Jurkat, Clone E6-1 (cell line): ENCODE results near the genes AXIN2 and PRKCA.

DNA sequence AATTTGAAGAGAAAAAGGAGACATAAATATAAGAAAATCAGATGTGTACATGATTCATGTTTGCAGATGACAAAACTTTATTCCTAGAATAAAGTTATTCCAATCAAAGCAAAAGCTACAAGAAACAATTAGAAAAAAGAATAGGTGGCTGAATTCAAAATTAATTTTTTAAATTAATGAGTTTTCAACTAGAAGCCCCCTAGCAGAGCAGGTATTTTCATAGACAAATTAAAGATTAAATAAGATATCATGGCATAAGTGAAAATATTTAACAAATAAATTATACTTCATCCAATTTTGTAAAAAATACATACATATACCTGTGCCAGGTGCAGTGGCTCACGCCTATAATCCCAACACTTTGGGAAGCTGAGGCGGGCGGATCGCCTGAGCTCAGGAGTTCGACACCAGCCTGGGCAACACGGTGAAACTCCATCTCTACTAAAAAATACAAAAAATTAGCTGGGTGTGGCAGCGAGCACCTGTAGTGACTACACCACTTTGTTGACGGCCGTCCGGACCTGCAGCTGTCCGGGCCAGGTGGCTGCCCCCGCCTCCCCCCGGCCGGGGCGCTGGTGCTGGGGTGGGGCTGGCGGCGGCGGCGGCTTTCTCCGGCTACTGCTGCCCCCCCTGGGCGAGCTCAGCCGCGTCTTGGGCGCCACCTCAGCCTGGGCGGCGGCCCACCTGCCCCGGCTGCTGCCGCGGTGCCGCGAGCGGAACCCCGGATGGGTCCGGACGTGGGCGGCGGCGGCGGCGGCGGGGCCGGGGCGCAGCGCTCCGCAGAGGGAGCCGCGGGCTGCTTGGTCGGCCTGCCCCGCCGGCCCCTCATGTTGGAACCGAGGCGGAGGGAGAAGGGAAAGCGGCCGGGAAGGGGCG, 610 bp downstream of the LRRC37A3 start:
- RRBS: 2% methylated on average over 8 of the region's 55 CpGs

GRCh38 chr17:64974892-64975898, 55.9 kb upstream of the LRRC37A3 start:
- RRBS: 1% methylated on average over 6 of the region's 82 CpGs

- RRBS: no CpG with 5 or more reads among the region's 12 CpGs
Observed at GRCh38 chr17:64986329-64987015, 67.2 kb upstream of the LRRC37A3 start.

DNA sequence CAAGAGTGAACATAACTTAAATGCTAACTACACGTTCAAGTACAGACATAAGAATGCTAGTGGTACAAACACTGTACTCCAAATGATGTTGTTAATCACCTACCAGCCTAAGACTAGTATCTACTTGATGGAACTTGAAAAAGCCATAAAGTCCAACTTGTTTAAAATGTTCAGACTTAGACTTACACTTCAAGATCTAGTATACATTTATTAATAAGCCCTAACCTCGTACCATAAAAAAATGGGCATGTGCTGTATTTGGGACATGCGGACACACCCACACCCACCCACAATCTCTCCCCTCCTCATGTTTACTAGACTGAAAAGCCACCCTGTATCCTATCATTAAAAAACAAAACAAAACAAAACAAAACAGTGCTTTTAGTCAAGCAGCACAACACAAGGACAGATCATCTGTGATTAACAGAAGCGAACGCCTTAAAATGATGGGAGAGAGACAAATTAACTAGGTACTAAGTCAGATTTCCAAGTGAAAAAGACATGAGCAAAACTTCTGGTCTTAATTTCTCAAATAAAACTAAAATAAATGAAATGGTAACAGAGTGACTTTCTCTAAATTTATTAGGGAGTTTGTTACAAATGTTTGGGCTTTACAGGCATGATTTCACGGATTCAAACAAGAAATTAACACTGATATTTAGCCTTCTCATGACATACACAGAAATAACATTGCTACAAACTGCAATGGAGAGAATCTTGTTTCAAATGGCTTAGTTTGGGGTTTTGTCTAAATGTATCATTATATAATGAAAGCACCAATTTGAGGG, 46.2 kb downstream of the GNA13 start:
- RRBS: no CpG with 5 or more reads among the region's 6 CpGs

- RRBS: no CpG with 5 or more reads among the region's 4 CpGs
Observed at GRCh38 chr17:65041492-65042020, 15.0 kb downstream of the GNA13 start.

DNA sequence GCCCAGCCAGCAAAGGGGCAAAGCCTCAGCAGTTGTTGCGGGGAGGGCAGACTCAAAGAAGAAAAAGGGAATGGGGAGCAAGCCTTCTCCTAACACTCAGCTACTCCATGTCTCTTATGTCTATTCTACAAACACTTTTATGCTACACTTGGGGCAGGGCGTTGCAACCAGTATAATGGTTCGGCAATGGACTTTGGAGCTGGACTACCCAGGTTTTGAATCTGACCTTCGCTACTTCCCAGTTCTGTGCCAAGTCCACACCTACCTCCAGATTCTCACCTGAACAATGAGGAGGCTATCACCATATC, 31.1 kb upstream of the GNA13 start:
- RRBS: no CpG with 5 or more reads among the region's 4 CpGs

GRCh38 chr17:65283495-65284122, 146.4 kb downstream of the RGS9 start:
- RRBS: no CpG with 5 or more reads among the region's 9 CpGs

GRCh38 chr17:65554039-65555114, 7.1 kb downstream of the AXIN2 start:
- RRBS: no CpG with 5 or more reads among the region's 19 CpGs

GRCh38 chr17:65560663-65561728, at the start of gene AXIN2:
Gene AXIN2, minus strand, starts transcription at chr17:65561648.
- RRBS: 1% methylated on average over 85 of the region's 146 CpGs

DNA sequence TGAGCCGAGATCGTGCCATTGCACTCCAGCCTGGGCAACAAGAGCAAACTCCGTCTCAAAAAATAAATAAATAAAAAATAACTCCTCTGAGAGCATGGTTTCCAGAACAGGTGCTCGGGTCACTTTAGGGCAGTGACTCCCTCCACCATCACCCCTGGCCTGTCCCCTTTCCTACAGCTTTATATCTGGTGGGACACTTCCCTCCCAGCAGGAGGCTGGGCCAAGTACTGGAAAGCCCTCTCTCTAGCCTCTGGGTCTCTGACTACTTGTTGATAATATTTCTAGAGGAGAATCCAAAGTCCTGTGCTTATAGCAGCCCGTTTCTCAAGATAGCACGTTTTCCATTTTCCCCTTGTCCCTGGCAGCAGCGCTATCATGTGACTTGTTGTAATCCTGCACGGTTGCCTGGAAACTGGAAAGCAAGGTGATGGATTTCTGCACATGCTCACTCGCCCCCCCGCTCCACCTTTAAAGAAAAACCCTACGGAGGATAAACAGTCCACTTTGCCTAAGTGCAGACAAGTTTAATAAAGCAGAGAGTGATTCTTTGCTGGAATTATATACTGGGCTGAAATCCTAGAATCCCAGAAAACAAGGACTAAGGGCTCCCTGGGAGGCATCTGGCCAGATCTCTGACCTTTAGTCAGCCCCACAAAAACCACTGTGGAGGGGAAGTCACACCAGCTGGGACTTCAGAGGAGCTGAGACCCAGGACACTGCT, 3.4 kb upstream of the AXIN2 start:
- RRBS: no CpG with 5 or more reads among the region's 11 CpGs

GRCh38 chr17:65712406-65712876, 151.0 kb upstream of the AXIN2 start:
- RRBS: no CpG with 5 or more reads among the region's 7 CpGs

DNA sequence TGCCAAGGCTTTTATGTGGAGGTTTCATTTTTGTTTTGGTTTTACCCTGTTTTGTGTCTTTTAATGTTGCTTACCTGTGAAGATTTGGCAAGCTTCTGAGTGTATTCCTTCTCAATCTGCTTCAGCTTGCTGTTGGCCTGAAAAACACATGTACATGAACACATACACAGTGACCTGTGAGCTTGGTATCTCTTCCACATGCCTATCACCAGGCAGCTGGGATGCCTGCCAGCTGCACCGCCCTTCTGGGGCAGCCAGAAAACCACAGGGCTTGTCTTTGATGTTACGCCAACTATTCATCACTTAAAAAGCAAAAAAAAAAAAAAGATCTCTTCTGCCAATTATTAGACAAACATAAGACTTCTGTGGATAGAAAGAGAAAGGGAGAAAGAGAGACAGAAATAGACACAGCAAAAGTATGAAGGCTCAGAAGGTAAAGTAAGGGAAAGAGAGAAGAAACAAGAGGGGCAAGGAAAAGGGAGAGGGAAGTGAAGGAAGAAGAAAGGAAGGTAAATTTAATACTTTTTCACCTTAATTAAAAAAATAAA, 189.2 kb upstream of the AXIN2 start:
- RRBS: no CpG with 5 or more reads among the region's 2 CpGs

DNA sequence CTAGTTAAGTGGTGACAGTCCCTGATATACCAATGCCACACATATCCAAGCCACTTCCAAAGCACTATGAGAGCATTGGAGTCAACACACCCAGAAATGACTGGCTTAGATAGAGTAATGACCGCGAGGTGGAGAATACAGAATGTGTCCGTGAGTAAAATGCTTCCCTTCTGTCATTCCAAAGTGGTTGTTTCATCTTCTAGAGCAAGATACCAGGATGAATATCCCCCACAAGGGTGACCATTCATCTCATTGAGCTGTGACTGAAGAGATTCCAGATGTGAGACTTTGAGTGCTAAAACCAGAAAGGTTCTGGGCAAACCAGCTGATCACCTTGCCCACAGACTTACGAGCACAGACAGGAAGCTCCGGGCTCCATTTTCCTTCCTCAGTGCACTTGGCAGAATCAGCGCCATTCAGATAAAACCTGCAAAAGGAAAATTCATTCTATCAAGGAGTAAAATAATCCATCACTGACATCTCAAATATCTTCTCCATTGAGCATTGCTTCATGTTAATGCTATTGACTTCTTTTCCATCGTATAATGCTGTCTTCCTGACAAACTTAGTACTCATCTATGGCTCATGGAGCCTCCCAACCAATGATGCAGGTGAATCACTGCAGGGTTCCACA, 5.8 kb downstream of the APOH start:
- RRBS: no CpG with 5 or more reads among the region's 7 CpGs

GRCh38 chr17:66301796-66302749, at the start of gene PRKCA:
Gene PRKCA, plus strand, starts transcription at chr17:66302613.
- RRBS: 2% methylated on average over 80 of the region's 120 CpGs

DNA sequence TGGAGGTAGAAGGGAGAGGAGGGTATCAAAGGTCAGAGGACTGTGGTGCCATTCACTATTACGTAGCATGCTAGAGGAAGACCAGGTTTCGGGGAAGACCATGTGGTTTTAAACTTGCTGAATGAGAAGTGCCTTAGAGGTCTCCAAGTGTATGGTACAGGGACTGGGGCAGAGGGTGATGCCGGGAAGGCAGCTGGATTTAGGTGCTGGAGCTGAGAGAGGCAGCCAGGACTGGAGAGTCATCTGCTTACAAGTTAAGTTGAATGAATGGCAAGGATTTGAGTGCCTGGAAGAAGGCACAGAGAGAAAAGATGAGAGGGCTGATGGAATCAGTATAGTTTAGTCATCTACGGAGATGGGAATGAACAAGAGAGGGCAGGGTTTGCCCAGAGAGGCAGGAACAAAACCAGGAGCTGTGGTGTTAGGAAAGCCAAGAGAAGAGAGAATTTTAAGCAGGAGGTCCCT, 26.8 kb downstream of the PRKCA start:
- RRBS: no CpG with 5 or more reads among the region's 4 CpGs

- RRBS: no CpG with 5 or more reads among the region's 11 CpGs
Observed at GRCh38 chr17:66425781-66426309, 123.4 kb downstream of the PRKCA start.

GRCh38 chr17:66493918-66494379, 191.5 kb downstream of the PRKCA start:
- RRBS: no CpG with 5 or more reads among the region's 3 CpGs

DNA sequence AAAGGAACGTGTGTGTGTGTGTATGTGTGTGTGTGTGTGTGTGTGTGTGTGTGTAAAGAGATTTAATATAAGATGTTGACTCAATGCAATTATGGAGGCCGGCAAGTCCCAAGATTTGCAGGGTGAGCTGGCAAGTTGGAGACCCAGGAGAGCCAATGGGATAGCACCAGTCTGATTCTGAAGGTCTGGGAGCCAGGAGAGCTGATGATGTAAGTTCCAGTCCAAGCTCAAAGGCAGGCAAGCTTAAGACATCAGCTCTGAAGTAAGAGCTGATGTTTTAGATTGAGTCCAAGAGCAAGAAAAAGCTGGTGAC, 206.7 kb downstream of the PRKCA start:
- RRBS: no CpG with 5 or more reads among the region's 2 CpGs

DNA sequence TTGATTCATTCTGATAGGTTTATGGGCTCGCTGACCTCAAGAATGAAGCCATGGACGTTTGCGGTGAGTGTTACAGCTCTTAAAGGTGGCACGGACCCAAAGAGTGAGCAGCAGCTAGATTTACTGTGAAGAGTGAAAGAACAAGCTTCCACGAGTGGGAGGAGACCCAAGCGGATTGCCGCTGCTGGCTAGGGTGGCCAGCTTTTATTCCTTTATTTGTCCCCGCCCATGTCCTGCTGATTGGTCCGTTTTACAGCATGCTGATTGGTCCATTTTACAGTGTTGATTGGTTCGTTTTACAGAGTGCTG, 17.5 kb downstream of the CACNG4 start:
- RRBS: no CpG with 5 or more reads among the region's 10 CpGs

DNA sequence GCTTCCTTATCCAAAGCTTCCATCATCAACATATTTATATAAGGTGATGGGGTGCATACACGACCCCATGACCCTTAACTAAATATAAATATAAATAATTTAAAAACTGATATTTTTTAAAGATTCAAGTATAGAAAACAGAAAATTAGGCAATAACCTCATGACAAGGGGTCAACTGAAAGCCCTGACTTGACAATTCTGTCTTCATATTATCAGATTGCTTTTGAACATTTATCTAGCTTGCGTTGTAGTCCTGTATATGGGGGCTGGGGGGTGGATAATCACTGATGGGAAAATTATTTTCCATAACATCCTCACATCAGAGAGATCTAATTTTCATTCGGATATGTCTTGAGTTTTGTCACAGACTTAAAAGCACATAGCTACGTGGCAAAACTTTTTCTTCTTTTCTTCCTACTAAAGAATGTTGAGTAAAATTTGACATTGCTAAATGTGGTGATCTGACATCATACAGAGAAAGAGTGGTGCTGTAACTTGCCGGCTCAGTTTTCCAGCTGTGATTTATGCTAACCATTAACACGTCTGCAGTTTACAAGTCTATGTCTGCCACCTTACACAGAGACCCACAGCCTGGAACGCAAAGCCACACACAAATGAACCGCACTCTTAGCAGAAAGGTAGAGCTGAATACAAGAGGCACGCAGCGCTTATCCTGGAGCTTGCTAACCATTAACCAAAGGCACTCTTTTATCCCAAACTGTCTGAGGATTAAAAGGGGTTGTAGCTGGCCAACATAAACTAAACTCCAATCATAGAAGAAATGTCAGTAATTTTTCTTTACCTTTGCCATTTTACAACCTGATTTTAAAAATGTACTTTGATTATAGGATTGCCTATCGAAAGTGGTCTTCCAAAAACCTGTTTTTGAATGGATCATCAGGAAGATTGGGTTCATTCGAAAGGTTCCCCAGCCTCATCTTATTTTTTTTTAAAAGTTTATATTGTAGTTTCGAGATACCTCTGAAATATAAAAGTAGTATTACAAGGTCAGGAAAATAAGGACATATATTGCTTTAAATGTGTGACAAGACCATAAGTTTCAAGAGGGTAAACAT, 31.9 kb downstream of the CACNG1 start:
- RRBS: no CpG with 5 or more reads among the region's 13 CpGs